Measurements from ENCODE around the genes G6PC1, DUSP3 and LSM12.

DNA sequence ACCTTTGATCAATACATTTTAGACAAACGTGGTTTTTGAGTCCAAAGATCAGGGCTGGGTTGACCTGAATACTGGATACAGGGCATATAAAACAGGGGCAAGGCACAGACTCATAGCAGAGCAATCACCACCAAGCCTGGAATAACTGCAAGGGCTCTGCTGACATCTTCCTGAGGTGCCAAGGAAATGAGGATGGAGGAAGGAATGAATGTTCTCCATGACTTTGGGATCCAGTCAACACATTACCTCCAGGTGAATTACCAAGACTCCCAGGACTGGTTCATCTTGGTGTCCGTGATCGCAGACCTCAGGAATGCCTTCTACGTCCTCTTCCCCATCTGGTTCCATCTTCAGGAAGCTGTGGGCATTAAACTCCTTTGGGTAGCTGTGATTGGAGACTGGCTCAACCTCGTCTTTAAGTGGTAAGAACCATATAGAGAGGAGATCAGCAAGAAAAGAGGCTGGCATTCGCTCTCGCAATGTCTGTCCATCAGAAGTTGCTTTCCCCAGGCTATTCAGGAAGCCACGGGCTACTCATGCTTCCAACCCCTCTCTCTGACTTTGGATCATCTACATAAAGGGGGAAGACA lies at the start of gene G6PC1:
Gene G6PC1, plus strand, starts transcription at position 115 of the 590 bp plus-strand sequence.
- PRO-cap, result no peak

DNA sequence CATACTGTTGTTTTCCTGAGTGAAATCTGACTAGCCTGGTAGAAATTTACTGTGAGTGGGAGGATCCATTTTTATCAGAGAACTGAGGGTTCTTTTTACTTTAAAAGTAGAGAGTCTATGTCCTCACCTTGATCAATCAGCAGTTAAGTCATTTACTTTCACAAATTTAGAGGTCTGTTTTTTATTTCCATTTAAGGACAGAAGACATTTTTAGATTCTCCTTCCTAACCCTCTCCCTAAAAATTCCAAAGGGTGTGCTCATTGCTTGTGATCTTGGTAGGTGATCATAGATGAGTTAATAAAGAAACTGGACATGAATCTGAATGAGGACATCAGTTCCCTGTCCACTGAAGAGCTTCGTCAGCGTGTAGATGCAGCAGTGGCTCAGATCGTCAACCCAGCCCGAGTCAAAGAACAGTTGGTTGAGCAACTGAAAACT lies 8.7 kb downstream of the RUNDC1 start:
- PRO-cap, result no peak

DNA sequence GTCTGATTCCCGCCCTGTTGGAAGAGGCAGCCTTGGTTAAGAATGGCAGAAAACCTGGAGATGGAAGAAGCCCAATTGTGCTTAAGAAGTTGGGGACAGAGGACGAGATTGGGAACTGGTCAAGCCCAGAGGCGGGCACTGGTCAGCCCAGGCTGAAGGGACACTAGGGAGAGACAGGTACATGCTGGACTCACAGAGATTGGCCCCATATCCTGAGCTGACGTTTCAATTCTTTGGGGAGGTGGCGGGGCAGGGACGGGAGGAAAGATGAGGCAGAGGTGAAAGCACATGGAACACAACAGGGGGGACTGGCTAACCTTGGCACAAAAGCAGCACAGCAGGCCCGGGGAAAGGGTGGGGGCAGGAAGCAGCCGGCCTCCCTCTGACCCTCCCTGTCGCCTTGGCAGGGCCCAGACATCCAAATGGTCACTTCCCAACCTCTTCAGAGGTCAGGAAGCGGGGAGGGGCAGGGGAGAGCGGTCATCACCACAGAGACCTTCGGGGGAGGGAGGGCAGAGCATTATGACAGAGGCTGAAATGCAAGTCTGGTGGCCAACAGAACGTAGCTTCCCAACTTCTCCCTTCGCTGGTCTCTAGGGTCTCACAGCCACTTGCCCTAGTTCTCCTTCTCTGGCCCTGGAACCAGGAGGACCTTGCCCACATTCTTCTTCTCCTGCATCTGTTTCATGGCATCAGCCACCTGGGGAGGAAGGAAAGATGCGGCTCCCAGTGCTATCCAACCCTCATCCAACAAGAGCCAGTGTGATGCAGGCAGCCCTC lies 6.5 kb downstream of the VAT1 start:
- PRO-cap, result no peak

DNA sequence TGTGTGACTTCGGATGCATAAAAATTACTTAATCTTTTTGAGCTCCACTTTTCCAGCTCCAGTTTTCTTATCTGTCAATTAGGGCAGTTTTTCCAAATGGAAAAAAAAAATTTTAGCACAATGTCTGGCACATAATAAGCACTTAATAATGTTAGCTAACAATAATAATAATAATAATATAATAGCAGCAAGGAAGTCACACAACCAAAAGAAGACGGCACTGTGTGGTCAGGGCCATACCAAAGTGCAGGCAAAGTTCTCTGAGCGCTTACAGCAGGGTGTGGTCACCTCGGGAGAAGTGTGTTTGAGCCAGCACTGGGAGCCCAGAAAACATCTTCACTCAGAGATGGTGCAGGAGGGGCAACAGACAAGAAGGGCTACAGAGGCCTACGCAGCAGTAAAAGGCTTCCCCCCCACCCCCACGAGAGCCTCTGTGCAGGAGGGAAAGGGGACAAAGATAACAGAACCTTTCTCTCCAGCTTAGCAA lies 2.9 kb downstream of the VAT1 start:
- PRO-cap, result no peak

GRCh38 chr17:43135402-43135844 lies 10.3 kb upstream of the BRCA1 start:
- PRO-cap, result no peak

DNA sequence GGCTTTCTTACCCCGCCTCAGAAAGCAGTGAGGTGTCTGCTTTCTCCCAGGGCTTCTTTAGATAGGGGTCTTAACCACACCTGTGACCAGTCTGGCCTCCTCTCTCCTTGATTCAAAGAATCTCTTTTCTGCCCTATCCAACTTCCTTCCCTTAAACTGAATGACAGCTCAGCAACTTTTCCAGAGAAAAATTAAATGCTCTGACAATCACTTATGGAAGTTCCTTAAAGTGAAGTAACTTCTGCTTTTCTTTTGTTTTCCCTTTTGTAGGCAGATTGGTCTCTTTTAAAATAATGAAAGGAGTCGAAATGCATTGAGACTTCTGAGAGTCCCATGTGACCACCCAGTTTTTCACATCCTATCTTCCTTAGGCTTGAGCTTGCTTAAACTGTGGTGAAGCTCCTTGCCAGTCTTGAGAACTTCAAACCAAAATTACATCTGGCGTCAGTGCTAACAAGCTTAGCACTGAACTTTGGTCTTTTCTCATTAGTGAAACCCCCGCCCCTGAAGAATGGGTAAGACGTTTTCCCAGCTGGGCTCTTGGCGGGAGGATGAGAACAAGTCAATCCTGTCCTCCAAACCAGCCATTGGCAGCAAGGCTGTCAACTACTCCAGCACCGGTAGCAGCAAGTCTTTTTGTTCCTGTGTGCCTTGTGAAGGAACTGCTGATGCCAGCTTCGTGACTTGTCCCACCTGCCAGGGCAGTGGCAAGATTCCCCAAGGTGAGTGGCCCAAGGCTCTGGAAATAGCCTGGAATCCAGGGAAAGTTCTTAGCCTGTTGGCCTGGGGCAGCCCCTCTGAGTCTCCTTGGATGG lies 1.1 kb downstream of the TMEM106A start:
- PRO-cap, result no peak

DNA sequence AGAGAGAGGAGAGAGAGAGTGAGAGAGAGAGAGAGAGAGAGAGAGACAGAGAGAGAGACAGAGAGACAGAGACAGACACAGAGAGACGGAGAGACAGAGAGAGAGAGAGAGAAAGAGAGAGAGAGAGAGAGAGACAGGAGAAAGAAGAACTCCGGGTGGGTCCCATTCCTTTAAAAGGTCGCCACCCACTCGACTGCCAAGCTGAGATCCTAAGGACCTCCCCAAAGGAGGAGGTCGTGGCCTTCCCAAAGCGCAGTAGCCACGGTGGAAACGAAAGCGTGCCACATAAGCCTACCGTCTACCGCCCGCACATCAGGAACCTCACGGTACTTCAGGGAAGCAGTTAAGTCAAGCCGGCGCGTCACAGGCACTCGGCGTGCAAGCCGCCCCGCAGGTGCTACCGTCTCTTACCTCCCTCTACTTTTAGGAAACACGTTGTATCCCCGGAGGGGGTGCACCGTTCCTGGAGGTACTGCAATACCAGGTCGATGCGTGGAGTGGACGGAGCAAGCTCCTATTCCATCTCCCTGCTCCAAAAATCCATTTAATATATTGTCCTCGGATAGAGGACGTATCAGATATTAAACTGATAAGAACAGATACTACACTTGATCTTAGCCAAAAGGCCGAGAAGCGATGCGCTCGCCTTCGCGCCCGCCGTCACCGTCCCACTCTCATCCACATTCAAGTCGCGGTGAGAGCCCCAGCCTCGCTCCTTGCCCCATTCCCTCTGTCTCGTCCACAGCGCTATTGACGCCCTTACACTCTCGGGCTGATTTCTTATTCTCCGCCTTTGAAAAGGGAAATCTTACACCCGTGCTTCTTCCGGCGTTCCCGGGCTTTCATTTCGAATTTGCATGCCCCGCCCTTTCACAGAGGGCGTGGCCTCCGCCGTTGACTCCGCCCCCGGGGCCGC lies 23.2 kb upstream of the CCDC200 start:
- PRO-cap, result no peak

DNA sequence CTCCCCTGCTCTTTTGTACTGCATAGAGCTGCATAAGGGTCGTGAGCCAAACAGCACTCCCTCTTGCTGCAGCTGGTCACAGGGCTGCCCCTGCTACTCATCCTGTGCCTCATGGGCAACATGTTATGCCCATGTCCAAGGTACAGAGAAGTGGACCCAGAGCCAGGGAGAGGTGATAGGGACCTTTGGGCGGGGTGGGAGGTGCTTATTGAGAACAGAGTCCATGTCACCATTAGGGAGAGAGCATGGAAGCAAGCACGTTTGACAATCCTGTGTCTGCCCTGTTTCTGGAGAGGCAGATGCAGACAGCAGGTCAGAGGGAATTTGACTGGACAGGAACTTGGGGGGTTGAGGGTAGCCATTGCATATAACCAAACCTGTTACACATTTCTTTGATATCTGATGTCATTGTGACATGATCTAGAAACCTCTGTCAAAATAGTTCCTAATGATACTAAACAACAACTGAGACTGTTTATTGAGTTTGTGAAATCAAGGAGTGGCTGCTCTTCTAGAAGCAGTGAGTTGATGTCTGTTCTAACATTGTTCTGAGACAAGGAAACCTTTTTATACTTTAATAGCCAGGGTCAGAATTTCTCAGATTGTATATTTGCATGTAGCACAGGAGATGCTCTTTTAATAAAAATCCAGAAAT lies 14.3 kb upstream of the ARL4D start:
- PRO-cap, result no peak

GRCh38 chr17:43401966-43402580 lies 3.3 kb downstream of the ARL4D start:
- PRO-cap, result no peak

- PRO-cap, result no peak
Observed at GRCh38 chr17:43477892-43478345, 5.9 kb upstream of the DHX8 start.

GRCh38 chr17:43540770-43541388 lies 5.3 kb downstream of the ETV4 start:
- PRO-cap, result no peak

- PRO-cap, result no peak
Observed at GRCh38 chr17:43544910-43545200, 1.3 kb downstream of the ETV4 start.

GRCh38 chr17:43778545-43779705 lies at the start of gene DUSP3:
TSS of gene DUSP3 (minus strand) at chr17:43778977.
- PRO-cap, result bidirectional peak, plus-strand start at chr17:43779100, minus-strand start at chr17:43778974

GRCh38 chr17:43927128-43927711 lies 15.1 kb downstream of the PPY start:
- PRO-cap, result no peak

- PRO-cap, result no peak
Observed at GRCh38 chr17:43983442-43984455, 20.7 kb upstream of the NAGS start.

DNA sequence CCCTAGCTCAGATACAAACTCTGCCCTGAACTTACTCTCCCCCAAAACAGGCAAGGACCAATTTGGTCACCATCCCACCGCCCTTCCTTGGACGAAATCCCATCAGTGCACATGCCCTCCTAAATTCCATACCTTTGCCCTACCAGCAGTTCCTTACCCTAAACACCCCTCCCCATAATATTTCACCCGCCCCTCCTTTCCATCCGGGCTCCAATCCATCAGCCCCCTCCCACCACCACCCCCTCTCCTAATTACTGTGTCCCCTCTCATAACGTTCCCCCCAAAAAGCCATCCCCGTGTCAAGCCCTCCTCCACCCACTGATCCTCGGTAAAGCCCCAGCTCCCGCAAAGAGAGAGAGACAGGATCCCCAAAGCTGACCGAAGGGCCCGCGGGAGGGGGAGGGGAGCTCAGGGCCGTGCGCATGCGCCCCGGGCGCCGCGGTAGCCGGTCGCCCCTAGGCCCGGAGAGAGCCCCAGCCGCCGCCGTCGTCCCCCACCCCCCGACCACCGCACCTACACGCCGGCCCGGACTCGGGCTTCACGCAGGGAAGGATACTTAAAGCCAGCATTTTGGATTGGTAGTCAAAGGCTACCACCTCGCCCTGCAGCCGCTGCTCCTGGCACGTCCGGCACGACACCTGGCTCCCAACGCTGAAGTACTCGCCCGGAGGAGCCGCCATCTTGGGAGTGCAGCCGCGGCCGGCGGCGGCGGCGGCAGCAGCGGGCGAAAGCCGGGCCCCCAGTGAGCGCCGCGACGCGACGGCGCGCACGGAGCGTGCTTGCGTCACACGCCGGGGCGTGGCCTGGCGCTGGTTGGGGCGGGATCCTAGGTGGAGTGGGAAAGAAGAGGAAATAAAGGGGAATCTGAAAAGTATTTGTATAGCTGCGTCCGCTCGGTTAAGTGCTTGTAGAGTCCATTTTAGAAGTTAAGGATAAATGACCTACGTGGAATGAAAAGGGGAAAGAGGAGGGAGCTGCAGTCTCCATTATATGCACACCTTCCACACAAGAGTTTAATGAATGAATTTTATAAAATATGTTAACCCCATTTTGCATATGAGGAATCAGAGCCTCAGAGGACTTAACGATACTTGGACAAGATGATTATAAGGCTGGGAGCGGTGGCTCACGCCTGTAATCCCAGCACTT lies at the start of gene LSM12:
Gene LSM12, minus strand, starts transcription at position 764 of the 1,149 bp plus-strand sequence.
- PRO-cap, result bidirectional peak, plus-strand start at position 874 of the sequence, minus-strand start at position 756 of the sequence

- PRO-cap, result no peak
Observed at GRCh38 chr17:44114510-44115258, 8.8 kb downstream of the HDAC5 start.

DNA sequence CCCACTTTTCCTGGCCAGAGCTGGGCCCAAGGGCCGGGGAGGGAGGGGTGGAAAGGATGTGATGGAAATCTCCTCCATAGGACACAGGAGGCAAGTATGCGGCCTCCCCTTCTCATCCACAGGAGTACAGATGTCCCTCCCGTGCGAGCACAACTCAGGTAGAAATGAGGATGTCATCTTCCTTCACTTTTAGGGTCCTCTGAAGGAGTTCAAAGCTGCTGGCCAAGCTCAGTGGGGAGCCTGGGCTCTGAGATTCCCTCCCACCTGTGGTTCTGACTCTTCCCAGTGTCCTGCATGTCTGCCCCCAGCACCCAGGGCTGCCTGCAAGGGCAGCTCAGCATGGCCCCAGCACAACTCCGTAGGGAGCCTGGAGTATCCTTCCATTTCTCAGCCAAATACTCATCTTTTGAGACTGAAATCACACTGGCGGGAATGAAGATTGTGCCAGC lies 4.2 kb downstream of the TMUB2 start:
- PRO-cap, result no peak

- PRO-cap, result no peak
Observed at GRCh38 chr17:44191985-44192962, 5.5 kb downstream of the TMUB2 start.

GRCh38 chr17:44197878-44198201 lies 1.8 kb downstream of the ATXN7L3 start:
- PRO-cap, result no peak